Measurements from ENCODE around the gene CAPNS2.

DNA sequence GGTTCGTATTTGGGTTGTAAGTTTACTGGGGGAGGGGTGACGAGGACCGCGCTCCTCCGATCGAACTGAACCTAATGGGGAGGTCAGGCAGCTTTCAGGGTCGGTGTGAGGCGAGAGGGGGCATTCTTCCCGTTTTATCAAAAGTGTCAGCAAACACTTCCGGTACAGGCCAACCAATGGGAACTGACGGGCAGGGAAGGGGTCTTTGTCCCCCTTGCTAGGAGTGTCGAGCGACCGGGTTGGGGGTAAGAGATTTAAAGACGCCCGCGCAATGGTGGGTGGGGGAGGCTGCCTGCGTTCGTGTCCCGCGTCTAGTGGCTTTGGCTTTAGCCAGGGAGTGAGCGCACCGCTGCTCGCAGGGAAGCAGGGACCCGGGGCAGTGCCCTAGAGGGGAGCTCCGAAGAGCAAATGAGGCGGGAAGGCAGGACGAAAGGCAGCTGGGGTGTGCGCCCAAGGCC is 7.1 kb downstream of the IRX6 start:
- RRBS: 13% methylated on average over 7 of the region's 29 CpGs

DNA sequence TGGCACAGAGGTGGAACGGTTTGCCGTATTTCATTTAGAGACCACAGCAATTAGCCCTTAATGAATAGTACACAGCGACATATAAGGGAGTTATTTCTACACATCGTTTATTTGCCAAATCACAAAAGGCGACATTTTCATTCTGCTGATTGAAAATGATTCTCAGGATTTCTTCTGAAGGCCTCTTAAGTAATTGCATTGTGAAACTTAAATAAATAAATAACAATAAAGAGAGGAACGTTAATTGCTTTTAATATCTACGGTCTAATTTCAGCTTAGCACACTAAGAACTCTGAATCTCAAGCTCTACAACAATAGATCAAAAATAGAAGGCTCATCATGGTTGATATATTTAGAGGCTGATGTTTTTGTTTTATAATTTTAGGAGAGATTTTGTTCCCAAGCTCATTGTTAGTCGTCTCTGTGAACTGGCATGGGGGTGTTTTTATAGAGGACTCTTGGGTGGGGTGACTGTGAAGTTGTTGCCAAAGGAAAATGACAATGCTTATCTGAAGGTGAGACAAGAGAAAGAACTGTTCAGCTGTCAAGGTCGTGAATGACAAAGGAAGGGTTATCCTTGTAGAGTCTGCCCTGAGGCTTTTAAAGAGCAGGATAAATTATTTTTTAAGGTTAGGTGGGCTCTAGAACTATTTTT is 60.7 kb downstream of the IRX6 start:
- RRBS: no CpG with 5 or more reads among the region's 9 CpGs

GRCh38 chr16:55494821-55495589 is 13.9 kb upstream of the LPCAT2 start:
- RRBS: no CpG with 5 or more reads among the region's 3 CpGs

DNA sequence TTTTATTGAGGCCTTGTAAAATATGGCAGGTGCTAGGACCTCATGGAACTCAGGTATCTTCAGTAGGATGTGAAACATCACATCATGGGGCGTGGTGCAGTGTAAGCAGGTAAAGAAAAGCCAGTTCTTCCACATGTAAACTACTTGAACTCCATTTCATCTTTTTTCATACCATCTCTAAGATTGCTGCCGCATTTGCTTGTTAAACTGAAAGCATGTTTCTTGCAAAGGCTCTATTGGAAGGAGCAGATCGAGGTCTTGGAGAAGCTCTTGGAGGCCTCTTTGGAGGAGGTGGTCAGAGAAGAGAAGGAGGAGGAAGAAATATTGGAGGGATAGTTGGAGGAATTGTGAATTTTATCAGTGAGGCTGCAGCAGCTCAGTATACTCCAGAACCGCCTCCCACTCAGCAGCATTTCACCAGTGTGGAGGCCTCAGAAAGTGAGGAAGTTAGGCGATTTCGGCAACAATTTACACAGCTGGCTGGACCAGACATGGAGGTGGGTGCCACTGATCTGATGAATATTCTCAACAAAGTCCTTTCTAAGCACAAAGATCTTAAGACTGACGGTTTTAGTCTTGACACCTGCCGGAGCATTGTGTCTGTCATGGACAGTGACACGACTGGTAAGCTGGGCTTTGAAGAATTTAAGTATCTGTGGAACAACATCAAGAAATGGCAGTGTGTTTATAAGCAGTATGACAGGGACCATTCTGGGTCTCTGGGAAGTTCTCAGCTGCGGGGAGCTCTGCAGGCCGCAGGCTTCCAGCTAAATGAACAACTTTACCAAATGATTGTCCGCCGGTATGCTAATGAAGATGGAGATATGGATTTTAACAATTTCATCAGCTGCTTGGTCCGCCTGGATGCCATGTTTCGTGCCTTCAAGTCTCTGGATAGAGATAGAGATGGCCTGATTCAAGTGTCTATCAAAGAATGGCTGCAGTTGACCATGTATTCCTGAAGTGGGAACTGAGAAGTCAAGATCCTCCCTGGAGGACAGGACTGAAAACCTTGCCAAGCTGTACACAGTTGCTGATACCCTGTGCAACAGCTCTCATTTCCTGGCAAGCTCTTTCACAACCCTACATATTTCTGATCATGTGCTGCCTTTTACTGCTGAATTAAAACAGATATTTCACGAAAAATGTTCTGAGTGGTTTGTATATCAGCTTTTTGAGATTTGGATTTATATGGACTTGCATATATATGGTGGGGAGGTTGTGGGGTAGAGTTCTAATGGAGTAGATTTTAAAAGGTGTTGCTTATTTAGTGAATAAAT is at the start of gene CAPNS2:
TSS of gene CAPNS2 (plus strand) at position 143 of the 1,280 bp plus-strand sequence.
- RRBS: no CpG with 5 or more reads among the region's 16 CpGs

DNA sequence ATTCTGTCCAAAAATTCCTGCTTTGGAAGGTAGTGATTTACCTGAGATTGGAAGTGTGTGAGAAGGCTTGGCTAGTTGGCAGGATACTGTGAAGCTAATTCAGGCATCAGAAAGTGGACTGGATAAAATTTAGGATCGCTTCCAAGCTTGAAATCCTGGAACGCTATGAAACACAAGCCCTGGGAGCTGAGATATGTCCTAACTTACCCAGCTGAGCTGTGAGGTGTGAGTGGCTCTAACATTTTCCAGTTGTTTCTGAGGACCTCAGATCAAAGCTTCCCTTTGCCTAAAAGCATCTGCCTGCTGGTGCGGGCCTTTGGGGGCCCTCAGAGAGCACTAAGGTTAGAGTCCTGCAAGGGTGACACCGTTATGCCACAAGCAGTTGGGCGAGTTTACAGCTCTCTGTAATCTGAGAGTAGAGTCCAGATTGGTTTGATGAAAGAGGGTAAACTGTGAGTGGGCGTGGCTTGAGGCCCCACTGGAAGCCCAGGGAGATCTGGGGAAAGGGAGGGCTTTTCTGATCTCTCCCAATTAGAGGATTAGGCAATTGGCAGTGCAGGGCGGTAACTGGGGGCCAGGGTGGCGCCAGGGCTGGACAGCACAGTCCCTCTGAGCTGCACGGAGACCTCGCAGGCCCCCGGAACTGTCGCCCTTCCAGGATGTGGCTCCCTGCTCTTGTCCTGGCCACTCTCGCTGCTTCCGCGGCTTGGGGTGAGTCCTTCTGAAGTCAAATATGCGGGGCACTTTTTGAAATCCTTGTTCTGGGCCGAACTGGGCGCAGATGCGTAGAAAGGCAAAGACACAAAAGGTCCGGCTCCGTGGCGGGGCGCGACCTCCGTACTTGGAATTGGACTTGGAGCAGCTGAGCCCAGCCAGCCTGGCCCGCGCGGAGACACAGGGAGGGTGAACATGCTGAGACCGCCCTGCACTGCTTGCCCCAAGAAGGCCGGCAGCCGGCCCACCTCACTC is 72.6 kb downstream of the CES1 start:
- RRBS: no CpG with 5 or more reads among the region's 31 CpGs

- RRBS: no CpG with 5 or more reads among the region's 14 CpGs
Observed at GRCh38 chr16:55773879-55774491, 58.9 kb downstream of the CES1 start.

DNA sequence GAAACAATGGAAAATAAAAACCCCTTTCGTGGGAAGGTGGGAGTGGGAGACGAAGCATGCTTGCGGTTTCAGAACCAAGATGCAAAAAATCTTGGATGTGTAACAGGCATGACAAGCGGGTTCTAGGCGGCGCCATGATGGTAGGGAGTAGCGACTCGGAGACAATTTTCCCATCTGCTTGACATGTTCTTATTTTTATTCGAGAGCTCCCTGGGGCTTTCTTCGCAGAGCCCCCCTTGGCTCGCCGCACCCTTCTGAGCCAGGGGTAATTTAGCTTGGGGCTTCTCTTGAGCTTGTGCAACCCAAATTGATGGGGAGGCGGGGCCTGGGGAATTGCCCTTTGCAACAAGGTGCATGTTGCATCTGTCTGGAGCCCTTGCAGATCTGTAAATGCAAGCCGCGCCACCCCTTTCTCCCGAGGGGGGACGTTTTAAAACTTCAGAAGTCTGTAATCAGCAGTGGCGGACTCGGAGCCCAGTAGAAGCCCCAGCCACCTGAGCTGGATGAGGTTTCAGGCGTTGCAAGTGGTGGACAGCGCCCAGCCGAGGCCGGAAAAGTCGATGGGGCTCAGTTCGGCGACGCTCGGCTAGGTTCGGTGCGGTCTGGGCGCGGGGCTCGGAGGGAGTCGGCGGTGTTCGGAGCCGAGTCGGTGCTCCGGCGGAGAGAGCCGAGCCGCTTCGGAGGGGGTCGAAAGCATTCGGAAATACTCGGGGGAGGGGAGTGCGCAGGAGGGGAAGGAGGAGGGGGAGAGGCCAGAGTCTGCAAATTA is 2.9 kb downstream of the GNAO1 start:
- RRBS: under 1% methylated on average over 12 of the region's 47 CpGs

DNA sequence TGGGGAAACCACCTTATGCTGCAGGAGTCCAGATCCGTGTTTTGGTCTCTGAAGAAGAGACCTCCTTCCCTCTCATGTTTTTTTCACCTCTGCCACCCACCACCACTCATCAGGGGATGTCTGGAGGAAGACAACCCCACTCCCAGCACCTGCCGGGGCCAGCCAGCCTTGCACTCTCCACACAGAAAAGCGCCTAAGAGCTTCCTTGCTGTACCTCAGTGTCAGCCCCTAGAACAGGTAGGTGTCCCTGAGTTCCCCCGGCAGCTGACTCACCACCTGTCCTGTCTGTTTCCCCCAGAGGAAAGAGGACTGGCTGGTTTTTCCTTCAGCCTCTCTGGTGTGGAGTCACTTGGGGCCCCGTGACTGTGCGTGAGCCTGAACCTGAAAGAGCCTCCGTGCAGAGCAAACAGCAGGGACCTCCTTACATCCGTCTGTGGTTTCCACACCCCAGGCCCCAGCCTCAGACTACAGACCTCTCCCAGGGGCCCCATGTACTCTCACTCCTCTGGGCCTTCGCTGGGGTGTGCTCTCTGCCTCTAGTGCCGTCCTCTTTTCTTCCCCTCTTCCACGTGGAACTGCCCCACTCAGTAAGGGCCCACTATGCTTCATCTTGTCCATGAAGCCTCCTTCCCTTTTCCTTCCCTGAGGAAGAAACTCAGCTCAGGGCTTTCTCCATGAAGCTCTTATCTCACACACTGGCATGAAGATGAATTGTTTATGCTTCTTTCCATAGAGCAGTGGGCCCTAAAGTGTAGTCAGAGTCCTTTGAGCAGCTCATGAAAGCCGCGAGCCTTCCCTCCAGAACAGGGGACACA is 87.9 kb downstream of the GNAO1 start:
- RRBS: 71% methylated on average over 2 of the region's 13 CpGs

GRCh38 chr16:56408622-56409284 is 16.6 kb downstream of the AMFR start:
- RRBS: no CpG with 5 or more reads among the region's 6 CpGs

GRCh38 chr16:56462244-56463085 is 11.1 kb downstream of the OGFOD1 start:
- RRBS: no CpG with 5 or more reads among the region's 3 CpGs

DNA sequence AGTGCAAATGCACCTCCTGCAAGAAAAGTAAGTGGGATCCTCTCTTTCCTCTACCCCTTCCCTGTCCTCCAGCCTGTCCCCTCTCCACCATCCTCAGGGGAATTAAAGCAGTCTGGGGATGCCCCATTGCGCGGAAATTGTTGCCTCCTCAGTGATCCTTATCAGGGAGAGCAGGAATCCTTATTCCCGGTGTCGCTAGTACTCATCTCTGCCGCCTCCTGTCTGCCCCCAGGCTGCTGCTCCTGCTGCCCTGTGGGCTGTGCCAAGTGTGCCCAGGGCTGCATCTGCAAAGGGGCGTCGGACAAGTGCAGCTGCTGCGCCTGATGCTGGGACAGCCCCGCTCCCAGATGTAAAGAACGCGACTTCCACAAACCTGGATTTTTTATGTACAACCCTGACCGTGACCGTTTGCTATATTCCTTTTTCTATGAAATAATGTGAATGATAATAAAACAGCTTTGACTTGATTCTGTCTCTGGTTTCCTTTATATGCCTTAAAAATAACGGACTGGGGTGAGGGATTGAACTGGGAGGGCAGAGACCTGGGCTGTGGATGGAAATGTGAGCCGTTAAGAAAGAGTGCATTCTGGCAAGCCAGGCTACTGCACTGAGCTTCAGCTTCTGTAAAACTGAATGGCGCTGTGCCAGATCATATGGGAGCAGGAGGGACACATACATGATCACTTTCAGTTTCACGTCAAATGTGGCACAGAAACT is 805 bp downstream of the MT2A start:
- RRBS: no CpG with 5 or more reads among the region's 17 CpGs

- RRBS: 24% methylated on average over 4 of the region's 12 CpGs
Observed at GRCh38 chr16:56670025-56670544, 471 bp downstream of the MT1H start.

DNA sequence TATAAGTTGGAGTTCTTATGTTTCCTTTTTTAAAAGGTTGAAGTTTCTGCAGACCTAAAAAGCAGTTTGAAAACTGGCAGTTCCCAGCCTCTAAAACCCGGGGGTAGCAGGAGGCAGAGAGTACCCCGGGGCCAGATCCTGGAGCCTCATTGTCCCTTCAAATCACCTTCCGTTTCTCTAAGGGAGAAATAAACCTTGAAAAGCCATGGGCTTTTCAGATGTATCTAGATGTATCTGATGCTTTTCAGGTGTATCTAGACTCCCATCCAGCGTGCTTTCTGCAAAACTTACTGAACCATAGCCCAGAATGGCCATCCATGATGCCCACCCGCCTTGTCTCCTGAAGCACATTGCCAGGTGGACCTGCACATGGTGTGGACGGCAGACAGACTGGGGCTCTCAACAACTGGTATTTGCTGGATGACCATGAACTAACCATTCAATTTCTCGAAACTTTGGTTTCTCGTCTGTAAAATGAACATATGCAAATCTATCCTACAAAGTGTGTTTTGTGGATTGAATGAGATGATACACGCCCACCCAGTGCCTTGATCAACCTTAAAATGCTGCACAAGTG is 1.3 kb downstream of the NLRC5 start:
- RRBS: no CpG with 5 or more reads among the region's 9 CpGs

GRCh38 chr16:57003685-57004171 is 14.4 kb downstream of the NLRC5 start:
- RRBS: 64% methylated on average over 1 of the region's 10 CpGs

- RRBS: no CpG with 5 or more reads among the region's 8 CpGs
Observed at GRCh38 chr16:57042578-57043177, 49.7 kb upstream of the CPNE2 start.

GRCh38 chr16:57062161-57062810 is 30.1 kb upstream of the CPNE2 start:
- RRBS: no CpG with 5 or more reads among the region's 12 CpGs

- RRBS: no CpG with 5 or more reads among the region's 17 CpGs
Observed at GRCh38 chr16:57117141-57117713, 24.8 kb downstream of the CPNE2 start.

GRCh38 chr16:57194497-57195079 is 8.5 kb downstream of the RSPRY1 start:
- RRBS: no CpG with 5 or more reads among the region's 1 CpG

GRCh38 chr16:57270385-57271008 is 14.0 kb downstream of the PLLP start:
- RRBS: no CpG with 5 or more reads among the region's 19 CpGs

- RRBS: no CpG with 5 or more reads among the region's 9 CpGs
Observed at GRCh38 chr16:57316342-57317414, 32.2 kb upstream of the PLLP start.